T47D (cell line): ENCODE measurements around a stretch of chr22.

GRCh38 chr22:35327012-35327651 lies 27.4 kb downstream of the TOM1 start:
- RRBS, result no CpG with 5 or more reads among the region's 15 CpGs

DNA sequence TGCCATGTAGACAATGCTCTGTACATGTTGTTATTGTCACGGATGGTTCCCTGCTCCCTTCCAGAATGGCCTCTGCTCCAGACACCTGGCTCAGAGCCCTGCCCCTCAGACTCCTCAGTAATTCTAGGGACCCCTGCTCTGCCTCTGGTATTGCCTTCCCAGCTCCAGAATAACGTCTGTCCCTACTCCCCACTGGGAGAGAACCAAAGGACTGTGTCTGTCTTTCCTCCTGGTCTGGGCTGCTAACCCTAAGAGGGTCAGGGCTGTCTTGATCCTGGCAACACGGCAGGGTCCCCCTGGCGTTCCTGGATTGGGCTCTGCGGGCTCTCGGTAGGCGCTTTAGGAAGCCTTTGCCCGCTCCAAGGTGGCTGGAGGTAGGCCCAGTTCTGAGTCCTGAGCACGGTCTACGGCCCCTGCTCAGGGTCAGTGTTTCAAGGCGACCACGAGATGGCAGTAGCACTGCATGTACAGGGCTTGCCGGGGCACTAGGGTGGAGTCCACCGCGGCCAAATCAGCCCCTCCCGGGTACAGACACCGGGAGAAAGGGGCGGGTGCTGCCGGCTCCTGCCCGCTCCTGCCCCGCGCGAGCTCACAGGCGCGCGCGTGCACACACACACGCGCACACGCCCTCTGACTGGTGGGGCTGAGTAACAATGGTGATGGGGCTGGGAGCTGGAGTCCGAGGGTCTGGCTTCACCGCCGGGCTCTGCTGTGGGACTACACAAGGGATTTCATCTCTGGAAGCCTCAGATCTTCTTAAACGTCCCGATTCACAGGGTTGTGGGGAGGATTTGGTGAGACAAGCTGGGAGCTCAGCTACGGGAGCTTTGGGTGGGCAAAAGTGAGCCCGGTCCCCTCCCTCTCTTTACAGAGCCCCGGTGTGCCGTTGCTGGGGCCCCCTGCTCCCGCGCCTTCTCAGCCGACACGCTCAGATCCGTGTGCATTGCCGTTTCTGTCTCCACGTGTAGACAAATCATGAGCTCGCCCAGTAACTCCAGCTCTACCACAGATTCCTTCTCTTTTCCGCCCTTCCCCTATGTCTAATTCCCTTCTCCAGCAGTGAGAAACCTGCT lies 30.1 kb upstream of the HMOX1 start:
- RRBS, result 3% methylated on average over 4 of the region's 48 CpGs

GRCh38 chr22:35356514-35357063 lies 24.3 kb upstream of the HMOX1 start:
- RRBS, result no CpG with 5 or more reads among the region's 11 CpGs

DNA sequence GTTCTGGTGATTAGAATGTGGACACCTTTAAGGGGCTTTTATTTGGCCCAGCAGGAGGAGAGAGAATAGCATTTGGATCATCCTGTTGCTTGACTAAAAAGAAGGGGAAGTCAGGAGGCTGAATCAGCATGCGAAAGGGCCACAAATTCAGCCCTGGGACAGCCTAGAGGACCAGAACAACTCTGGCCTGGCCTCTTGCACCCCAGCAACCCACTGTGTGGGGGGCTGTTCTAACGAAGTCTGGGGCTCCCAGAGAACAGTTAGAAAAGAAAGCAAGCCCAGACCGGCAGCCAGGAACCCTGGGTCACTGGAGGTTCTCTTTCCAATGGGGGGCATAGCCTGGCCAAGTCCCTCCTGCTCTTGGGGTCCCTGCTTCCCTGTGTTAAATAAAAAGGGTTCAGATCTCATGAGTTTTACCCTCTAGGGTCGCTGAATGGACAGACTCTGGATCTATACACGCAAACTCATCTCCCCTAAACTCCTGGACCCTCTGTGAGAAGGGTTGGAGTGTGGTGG lies 3.0 kb upstream of the HMOX1 start:
- RRBS, result no CpG with 5 or more reads among the region's 5 CpGs

GRCh38 chr22:35402495-35403505 lies 2.9 kb downstream of the MCM5 start:
- RRBS, result no CpG with 5 or more reads among the region's 12 CpGs

- RRBS, result no CpG with 5 or more reads among the region's 21 CpGs
Observed at GRCh38 chr22:35409841-35410921, 10.2 kb downstream of the MCM5 start.

- RRBS, result 0% methylated on average over 1 of the region's 16 CpGs
Observed at GRCh38 chr22:35447921-35448503, 48.1 kb downstream of the MCM5 start.

DNA sequence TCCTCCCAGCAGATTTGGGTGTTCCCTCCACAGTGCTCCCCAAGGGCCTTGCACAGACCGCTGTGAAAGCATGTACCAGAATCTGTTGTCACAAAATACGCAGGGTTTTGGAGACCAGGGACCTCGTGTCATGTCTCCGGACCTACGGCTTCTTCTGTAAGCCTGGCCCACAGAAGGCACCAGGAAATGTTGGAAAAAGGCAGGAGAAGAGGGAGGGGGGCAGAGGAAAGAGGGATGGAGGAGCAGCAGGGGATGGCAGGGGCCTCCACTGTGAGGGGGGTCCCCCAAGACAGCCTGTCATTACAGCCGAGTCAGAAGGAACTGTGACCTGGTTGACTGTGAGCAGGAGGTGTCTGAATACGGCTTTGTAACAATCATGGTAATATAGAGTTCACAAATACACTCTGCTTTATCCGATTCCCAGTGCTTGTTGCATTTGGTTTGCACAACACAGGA lies 13.6 kb upstream of the RASD2 start:
- RRBS, result no CpG with 5 or more reads among the region's 8 CpGs

DNA sequence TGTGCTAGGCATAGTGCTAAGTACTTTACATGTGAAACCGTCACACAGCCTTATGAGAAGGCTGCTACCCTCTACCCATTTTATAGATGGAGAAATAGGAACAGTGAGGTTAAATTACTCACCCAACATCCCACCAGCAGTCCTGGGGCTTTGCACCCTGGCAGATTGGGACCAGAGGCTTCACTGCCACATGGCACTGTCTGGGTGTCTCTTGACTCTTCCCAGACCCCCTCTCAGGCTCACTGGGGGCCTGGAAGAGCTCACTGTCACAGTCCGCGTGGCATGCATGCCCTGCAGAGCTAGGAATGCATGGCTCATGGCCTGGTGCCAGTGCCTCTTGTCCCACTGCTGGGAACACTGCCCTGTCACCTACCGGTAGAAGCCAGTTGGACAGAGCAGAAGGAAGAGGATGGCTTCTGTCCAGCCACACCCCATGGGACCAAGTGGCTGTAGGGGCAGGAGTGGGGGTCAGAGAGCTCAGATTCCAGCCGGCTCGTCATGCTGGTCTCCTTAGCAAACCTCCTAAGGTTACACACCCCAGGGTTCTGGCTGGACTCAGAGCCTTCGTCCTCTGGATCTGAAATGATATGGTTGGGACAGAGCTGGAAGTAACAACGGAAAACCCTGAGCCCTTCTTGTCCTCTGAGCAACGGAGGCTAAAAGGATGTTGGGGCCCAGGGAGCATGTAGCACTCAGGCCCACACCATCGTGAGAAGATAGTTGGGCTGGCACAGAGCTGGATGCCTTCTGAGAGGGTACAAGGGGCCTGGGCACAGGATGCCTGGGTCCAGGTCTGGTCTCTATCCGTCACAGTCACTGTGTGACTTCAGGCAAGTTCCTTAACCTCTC lies 29.6 kb downstream of the MB start:
- RRBS, result 5% methylated on average over 2 of the region's 11 CpGs

DNA sequence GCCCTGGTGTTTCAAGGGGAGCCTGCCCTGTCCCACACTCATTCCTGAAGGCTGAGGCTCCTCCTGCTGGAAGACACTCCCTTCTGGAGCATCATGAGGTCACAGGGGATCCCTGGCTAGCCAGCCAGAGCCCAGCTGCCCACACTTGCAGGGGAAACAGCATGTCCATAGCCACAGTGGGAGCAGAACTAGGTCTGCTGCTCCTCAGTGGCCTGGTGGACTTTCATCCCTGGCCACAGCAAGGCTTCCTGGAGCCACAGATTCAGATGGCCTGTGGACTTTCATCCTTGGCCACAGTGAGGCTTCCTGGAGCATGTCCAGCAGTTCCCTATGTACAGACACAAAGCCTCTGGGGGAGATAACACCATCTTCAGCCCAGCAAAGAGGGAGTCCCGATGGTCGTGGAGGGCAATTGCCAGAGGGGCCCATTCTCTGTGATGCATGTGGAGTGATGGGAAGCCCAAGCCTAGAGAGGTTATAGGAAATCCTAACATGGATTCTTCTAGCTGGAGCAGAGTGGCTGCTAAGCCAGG lies 5.9 kb upstream of the APOL6 start:
- RRBS, result no CpG with 5 or more reads among the region's 2 CpGs

DNA sequence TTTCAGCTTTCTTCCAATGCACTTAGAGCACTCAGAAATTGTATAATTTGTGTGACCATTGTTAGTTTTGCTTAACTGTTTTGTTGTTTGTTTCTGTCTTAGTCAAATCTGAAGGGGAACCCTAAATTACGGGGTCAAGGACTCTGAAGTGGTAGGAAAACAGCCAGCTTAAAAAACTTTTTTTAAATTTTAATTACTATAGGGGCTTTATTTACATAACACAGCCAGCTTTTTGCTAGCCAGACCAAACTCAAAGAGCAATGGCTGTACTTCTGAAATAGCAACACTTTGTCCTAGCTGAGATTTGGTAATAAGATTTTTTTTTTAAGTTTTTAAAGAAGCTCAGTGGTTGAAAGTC lies 14.8 kb downstream of the APOL6 start:
- RRBS, result no CpG with 5 or more reads among the region's 1 CpG

GRCh38 chr22:35892181-35892699 lies 136.4 kb downstream of the RBFOX2 start:
- RRBS, result no CpG with 5 or more reads among the region's 4 CpGs

GRCh38 chr22:35914867-35915260 lies 113.8 kb downstream of the RBFOX2 start:
- RRBS, result no CpG with 5 or more reads among the region's 4 CpGs

GRCh38 chr22:36027297-36028127 lies 1.1 kb downstream of the RBFOX2 start:
- RRBS, result no CpG with 5 or more reads among the region's 18 CpGs

DNA sequence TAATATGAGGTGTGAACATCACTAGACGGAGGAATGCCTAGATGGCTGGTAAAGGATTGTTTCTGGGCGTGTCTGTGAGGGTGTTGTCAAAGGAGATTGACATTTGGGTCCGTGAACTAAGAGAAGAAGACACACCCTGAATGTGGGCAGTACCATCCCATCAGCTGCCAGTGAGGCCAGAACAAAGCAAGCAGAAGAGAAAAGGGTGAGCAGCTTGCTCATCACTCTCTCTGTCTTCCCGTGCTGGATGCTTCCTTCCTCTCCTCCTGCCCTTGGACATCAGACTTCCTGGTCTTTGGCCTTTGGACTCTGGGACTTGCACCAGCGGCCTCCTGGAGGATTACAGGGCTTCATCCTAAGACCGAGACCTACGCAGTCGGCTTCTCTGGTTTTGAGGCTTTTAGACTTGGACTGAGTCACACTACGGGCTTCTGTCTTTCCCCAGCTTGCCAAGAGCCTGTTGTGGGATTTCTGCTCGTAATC lies 18.8 kb upstream of the APOL4 start:
- RRBS, result no CpG with 5 or more reads among the region's 10 CpGs

DNA sequence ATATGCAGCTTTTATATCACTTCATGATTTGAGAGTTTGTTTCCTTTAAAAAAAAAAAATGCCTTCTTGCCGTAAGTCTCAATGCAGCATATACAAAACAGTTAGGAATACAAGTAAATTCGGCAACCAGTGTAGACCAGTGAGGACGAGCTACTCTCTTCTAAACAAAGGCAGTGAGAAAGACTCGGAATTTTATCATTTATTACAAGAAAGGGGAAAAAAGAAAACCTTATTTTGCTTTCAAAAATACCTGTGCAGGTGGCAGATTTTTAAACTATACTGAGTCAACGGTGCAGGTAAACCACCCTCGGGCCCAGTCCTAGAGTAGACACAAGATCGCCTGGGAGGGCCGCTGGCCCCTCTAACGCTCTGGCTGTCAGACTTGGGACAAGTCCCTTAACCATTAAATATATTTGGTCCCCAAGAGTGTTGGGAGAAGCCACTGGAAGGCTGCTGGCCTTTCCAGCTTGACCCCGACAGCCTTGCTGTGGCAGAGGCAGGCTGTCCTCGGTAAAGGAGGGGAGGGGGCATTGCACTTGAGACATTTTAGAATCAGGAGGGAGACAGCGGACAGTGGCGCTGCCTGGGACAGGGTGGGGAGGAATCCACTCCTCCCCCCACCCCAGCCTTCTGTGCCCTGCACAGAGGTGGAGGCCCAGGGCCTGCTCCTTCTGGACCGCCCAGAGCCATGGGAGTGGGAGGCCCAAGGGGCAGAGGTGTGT lies 28.7 kb downstream of the APOL1 start:
- RRBS, result no CpG with 5 or more reads among the region's 14 CpGs

GRCh38 chr22:36286135-36287183 lies 33.5 kb downstream of the APOL1 start:
- RRBS, result 91% methylated on average over 3 of the region's 36 CpGs

DNA sequence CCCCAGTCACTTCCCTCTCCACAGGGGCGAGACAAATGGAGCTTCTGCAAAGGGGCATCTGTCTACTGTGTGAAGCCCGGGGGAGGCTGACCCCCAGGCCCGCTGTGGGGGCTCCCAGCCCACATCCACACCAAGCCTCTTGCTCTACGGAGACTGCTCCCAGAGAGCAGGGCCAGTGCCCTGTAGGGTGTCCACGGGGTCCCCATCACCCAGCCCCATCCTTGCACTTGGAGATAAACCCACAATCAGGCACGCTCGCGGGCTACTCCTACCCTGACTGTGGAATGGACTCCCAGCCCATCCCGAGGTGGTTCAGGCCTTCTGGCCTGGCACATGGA lies 39.4 kb downstream of the APOL1 start:
- RRBS, result no CpG with 5 or more reads among the region's 9 CpGs

DNA sequence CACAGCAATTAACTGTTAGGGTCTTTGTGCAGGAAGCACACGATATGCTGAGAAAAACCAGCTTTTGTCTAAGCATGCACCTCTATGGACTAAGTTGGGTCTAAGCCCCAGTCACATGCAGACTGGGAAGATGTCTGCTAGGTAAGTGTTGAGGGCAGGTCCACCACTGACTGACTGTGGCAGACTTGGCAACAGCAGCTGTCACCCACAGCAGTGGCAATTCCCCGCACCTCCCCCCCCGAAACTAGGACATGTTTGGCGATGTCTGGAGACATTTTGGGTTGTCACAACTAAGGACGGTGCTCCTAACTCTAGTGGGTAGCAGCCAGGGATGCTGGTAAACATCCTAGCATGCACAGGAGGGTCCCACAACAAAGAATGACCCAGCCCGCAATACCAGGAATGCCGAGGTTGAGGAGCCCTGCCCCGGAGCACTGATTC lies 58.2 kb downstream of the APOL1 start:
- RRBS, result no CpG with 5 or more reads among the region's 8 CpGs

DNA sequence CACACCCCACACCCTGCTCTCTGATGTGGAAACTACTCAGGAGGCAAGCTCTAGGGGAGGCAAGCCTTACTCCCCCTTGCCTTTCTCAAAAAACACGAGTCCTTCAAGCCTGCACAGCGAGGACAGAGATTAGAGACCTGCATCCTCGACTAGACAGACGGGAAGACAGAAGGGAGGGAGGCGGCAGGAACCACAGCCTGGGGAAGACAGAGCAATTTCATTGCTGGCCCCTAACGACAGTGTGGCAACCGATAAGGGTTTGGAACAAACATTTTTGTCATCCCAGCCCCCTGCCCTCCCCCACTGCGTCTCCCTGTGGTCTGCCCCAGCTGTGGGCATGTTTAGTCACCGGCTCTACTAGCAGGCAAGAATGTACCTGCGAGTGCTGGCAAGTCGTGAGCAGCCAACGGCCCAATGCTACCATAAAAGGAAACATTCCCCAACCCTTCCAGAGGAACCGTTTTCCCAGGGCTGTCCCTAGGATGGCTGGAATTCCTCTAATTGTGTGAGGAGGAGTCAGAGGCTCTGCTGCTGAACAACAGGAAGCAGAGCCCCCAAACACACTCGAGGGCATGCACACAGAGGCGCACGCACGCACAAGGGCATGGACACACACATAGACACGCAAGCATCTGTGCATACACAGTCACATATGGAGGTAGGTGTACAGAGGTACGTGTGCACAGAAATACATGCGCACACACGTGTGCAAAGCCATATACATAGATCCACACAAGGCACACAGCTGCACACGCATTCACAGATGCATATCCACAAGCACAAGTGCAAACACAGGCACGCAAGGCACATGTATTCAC lies 58.4 kb downstream of the MYH9 start:
- RRBS, result no CpG with 5 or more reads among the region's 23 CpGs